Right ventricle myocardium (tissue), 1 donor: ENCODE results near the genes SALL2 and OR4E2.

DNA sequence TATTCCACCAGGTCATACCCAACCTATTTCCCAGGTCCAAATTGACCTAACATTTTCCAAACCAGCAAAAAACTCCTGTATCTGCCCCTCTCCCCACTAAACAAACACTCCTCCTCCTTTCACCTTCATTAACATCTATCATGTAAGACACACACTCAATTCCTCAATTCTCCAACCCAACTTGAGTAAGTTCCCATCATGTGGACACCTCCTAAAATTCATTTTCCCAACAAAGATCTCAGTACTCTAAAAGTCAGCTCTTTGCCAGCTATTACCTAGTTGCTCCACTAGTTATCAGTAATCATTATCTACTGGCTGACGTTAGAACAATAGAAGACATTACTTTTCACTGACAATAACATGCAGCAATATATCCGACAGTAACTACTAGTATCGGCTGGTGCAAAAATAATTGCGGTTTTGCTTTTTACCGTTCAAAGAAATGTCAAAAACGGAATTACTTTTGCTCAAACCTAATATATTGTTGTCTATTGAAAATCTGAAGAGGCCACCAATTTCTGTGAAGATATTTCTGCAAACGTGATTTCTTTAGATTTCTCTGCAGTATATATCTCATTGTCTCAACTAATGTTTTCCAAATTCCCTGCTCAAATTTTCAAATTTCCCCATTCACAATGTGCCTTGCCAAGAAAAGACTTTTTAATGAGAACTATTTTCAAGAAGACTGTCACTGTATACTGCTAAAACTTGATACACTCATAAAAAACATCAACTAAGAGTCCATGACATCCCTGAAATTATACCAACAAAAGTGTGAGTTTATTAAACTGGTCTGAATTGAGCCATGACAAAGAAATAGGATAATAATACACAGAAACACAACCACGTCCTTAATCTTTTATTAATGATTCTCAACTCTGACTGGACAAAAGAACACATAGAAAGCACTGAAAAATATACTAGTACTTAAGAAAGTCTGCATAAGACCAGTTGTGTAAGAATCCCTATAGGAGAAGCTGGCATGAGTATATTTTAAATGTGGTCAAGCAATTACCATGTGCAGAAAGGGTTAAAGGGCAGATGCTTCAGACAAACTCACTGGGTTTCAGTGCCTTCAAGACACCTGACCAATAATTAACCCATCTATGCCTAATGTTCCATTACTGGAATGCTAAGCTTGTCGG is 41.8 kb downstream of the HNRNPC start:
- PRO-cap, 2 experiments: no peak in any of the 2 experiments

- PRO-cap, 2 experiments: no peak in any of the 2 experiments
Measured at GRCh38 chr14:21234961-21235481, 34.2 kb downstream of the HNRNPC start.

DNA sequence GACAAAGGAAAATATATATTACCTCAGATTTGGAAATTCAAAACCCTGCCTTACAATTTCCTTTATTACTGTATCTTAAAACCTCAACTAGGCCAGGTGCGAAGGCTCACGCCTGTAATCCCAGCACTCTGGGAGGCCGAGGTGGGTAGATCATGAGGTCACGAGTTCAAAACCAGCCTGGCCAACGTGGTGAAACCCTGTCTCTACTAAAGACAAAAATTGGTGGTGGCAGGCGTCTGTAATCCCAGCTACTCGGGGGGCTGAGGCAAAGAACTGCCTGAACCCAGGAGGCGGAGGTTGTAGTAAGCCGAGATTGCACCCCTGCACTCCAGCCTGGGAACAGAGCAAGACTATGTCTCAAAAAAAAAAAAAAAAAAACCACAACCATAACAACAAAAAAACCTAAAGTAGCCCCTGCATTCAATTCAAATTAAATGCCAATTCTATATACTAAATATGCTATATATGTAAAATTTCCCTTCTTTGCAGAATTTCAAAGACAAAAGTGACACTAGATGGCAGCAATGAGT is 28.3 kb downstream of the HNRNPC start:
- PRO-cap, 2 experiments: no peak in any of the 2 experiments

DNA sequence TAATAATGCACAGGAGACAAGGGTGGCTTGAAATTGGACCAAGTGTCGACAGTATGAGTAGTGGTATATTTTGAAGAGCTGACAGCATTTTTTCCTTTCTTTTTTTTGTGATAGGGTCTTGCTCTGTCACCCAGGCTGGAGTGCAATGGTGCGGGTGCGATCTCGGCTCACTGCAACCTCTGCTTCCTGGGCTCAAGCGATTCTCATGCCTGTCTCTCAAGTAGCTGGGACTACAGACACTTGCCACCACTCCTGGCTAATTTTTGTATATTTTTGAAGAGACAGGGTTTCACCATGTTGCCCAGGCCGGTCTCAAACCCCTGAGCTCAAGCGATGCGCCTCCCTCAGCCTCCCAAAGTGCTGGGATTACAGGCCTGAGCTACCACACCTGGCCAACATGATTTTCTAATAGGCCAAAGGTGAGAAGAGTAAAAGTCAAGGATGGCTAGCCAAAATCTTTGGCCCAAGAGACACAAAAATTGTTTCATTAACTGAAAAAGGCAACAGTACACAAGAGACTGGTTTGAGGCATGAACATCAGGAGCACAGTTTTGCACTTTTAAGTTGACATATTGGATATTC is 12.6 kb downstream of the HNRNPC start:
- PRO-cap, 2 experiments: no peak in any of the 2 experiments

GRCh38 chr14:21263001-21264195 is 5.8 kb downstream of the HNRNPC start:
- PRO-cap, 2 experiments: no peak in any of the 2 experiments

- PRO-cap, 2 experiments: peak in 2 of 2 experiments; most common plus-strand start chr14:21308985 (in 2)
Measured at GRCh38 chr14:21308889-21309533, 29.1 kb downstream of the RPGRIP1 start.

GRCh38 chr14:21526106-21527086 is at the start of gene SALL2:
SALL2 (minus strand) TSS chr14:21526346.
- PRO-cap, 2 experiments: peak in 2 of 2 experiments; most common plus-strand start chr14:21526459 (in 2); most common minus-strand start chr14:21526246 (in 2)

- PRO-cap, 2 experiments: no peak in any of the 2 experiments
Measured at GRCh38 chr14:21653677-21653885, at the start of gene OR4E2. OR4E2 (plus strand) TSS chr14:21653835.

DNA sequence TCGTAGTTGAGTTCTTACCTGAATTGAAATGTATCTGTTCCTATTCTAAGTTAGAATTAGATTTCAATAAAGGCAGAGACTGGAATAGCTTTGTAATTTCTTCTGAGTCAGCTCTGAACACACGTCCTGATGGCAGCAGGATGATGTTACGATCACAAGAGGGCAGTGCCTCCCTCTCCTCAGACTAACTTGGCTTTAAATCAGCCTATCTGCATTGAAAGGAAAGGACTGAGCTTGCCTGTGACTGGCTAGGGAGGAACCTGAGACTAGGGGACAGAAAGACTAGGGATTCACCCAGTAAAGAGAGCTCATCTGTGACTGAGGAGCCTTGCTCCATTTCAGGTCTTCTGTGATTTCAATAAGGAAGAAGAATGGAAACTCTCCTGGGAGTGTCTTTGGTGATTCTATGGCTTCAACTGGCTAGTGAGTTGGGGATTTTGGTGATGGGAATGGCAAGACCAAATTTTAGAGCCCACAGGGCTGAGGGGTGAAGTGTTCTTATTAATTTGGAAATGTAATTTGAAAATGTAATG is 323.8 kb upstream of the OR4E1 start:
- PRO-cap, 2 experiments: no peak in any of the 2 experiments

DNA sequence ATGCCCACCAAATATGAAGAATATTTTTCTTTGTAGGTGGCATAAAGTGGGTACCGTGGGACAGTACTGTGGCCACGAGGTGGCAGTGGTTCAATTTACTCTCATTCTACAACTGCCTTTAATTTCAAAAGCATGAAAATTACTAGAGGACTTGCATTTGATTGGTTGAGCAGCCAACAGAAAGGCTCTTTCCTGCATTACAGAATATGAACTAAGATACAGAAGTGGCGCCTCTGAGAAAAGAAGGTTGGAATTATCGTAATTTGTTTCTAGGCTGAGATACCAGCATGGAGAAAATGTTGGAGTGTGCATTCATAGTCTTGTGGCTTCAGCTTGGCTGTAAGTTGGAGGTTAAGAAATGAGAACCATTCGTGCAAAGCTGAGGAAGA is 366.8 kb upstream of the OR4E1 start:
- PRO-cap, 2 experiments: no peak in any of the 2 experiments

DNA sequence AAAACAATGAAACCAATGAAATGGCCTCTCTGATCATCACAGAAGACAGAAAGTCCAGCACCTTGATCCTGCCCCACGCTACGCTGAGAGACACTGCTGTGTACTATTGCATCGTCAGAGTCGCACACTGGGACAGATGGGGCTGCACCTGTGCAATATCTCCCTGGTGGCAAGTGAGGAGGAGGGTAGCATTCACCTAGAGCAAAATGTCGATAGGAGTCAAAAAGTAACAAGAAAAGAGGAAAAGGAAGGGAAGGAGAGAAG is 450.5 kb upstream of the OR4E1 start:
- PRO-cap, 2 experiments: no peak in any of the 2 experiments

DNA sequence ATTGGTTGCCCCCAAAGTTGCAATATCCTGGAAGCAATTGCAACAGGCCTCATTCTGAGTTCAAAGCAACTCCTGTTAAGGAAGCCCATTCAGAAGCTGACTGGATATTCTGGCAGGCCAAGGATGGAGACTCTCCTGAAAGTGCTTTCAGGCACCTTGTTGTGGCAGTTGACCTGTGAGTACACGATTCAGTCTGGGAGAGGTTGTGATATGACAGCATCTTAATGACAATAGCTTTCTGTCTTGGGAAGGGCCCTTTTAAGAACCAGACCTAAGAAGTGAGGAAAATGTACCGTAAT is 420.8 kb downstream of the DAD1 start:
- PRO-cap, 2 experiments: no peak in any of the 2 experiments

- PRO-cap, 2 experiments: no peak in any of the 2 experiments
Measured at GRCh38 chr14:22435243-22435502, 153.9 kb downstream of the DAD1 start.

- PRO-cap, 2 experiments: no peak in any of the 2 experiments
Measured at GRCh38 chr14:22492510-22493102, 96.4 kb downstream of the DAD1 start.

- PRO-cap, 2 experiments: no peak in any of the 2 experiments
Measured at GRCh38 chr14:22505514-22506567, 83.2 kb downstream of the DAD1 start.

GRCh38 chr14:22808609-22808992 is 6.6 kb downstream of the SLC7A7 start:
- PRO-cap, 2 experiments: no peak in any of the 2 experiments

DNA sequence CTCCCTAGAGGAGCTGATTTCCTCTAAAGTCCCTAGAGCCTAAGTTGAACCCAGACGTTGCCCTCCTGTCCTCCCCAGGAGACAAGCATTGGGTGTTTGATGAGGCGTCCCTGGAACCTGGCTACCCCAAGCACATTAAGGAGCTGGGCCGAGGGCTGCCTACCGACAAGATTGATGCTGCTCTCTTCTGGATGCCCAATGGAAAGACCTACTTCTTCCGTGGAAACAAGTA is 8.1 kb downstream of the MMP14 start:
- PRO-cap, 2 experiments: no peak in any of the 2 experiments

GRCh38 chr14:22898415-22899010 is 15.5 kb downstream of the REM2 start:
- PRO-cap, 2 experiments: no peak in any of the 2 experiments

- PRO-cap, 2 experiments: peak in 2 of 2 experiments; most common plus-strand start chr14:22980848 (in 1); most common minus-strand start chr14:22980705 (in 1)
Measured at GRCh38 chr14:22980497-22981422, 1.6 kb downstream of the AJUBA start.

GRCh38 chr14:23008815-23009284 is 1.1 kb downstream of the C14orf93 start:
- PRO-cap, 2 experiments: no peak in any of the 2 experiments